A172 (cell line): ENCODE data around the gene PRAMEF2.

- RAMPAGE, long total RNA = no peak
Observed at GRCh38 chr1:12293369-12293957, 63.6 kb downstream of the VPS13D start.

DNA sequence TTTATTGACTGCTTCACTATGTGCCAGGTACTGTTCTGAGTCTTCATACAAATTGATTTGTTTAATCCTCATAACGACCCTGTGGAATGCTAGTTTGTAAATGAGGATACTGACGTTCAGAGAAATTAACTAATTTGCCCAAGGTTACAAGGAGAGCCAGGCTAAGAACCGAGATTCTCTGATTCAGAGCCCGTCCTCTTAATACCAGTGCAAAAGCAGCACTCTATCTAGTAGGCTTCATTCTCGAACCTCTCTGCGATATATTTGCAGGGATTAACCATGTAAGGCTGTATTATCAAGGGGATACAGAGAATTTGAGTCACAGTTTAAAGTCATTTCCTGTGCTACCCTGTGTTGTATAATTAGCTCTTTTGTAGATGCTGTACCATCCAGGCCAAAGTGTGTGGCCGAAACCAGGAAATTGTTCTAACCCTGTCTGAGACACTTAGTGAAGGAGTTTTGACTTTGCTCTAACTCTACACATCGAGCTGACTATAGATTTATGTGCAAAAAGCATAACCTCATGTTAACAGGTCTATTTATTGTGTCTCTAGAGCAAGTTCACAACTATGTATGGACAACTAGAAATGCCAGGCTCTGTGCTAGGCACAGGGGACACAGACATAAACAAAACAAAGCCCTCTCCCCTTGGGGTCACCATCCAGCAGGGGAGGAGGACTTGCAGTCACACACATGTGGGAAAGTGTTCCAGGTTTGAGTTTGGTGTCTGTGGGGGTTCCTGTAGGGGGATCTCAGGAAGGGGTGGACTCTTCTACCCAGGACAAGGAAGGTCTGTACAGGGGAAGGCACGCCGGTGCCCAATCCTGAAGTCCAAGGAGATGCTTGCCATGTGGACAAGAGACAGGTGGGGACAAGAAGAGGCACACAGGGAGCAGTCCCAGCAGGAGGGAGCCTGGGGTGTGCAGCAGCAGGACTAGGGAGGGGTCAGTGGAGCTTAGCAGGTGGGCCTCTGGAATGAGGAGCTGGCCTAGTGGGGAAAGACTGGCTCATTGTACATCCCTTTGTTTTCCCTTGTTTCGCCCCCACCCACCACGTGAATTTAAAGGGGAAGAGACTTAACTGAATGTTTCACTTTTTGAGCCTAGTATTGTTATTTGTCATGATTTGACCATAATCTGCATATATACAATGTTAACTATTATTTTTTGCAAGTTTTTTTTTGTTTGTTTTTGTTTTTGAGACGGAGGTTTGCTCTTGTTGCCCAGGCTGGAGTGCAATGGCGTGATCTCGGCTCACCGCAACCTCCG is 182.1 kb downstream of the DHRS3 start:
- RAMPAGE, long total RNA = no peak

DNA sequence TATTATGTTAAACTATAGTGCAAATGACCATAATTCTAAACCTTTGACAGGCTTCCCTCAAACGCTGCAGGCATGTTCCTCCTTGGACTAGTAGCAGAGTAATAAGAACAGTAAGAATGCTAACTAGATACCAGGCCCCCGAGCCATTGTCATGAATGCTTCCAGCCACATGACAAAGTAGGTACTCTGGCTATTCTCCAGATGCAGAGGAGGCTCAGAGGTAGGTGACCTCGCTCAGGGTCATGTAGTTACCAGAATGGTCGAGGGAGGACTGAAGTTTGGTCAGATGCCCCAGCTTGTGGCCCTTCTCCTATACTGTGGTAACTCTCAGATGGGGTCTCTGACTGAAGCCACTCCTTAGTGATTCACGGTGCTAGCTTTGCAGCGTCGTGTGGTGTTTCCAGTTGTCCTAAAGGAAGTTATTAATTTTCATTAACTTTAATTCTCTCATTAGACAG is 164.0 kb downstream of the DHRS3 start:
- RAMPAGE, long total RNA = no peak

DNA sequence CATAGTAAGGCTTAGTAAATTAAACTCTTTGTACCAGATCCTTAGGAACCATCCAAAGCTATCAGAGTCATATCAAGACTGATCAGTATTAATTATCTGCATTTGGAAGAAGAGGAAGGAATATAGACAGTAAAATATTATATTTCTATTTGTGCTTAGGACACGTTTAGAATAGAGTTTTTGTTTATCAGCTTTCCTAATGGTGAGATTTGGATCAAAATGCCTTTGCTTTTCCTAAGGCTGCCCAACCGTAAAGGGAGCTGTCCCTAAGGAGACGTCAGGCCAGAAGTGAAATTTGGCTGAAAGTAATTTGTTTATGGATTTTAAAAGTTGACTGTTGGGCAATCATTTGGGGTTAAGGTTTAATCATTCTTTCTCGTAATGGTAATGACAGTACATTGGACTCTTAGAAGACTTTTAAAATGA is 160.5 kb downstream of the DHRS3 start:
- RAMPAGE, long total RNA = no peak

GRCh38 chr1:12473202-12474043 is 144.6 kb downstream of the DHRS3 start:
- RAMPAGE, long total RNA = no peak

- RAMPAGE, long total RNA = no peak
Observed at GRCh38 chr1:12476028-12476445, 142.0 kb downstream of the DHRS3 start.

GRCh38 chr1:12512155-12512500 is 105.9 kb downstream of the DHRS3 start:
- RAMPAGE, long total RNA = no peak

DNA sequence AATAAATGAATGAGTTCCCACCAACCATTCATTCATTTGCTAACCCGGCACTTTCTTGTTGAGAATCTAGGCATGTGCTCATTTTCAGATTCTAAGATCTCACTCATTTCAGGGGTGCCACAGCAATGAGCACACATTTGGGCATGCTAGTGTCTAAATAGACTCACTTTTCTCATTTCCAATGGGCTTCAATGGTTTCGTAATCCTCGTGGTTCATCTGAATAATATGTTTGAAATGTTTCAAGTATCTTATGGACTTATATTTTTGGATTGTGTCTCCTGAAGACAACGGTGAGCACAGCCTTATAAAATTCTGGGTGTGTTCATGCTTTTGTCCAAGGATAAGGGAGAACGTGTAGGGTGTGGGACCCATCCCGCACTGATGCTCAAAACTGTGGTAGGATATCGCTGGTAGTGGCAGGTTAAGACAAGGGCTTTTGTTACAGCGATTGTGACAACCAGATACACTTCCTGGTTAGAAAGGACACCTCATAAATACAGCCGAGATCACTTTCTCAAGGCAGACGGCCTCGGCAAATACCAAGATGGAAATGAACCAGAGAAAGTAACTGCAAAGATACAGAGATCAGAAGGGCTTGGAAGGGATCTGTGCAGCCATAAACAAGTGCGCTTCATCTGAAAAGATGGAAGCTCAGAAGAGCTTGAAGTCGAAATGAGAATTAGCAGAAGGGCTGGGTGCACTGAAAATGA is 7.3 kb downstream of the DHRS3 start:
- RAMPAGE, long total RNA = no peak

GRCh38 chr1:12613003-12613791 is 4.8 kb downstream of the DHRS3 start:
- RAMPAGE, long total RNA = no peak

GRCh38 chr1:12614982-12615195 is 3.1 kb downstream of the DHRS3 start:
- RAMPAGE, long total RNA = no peak

GRCh38 chr1:12616493-12617105 is 1.4 kb downstream of the DHRS3 start:
- RAMPAGE, long total RNA = no peak

GRCh38 chr1:12856852-12857276 is at the start of gene PRAMEF2:
Gene PRAMEF2 (plus strand): TSS chr1:12857086.
- RAMPAGE, long total RNA = no peak

DNA sequence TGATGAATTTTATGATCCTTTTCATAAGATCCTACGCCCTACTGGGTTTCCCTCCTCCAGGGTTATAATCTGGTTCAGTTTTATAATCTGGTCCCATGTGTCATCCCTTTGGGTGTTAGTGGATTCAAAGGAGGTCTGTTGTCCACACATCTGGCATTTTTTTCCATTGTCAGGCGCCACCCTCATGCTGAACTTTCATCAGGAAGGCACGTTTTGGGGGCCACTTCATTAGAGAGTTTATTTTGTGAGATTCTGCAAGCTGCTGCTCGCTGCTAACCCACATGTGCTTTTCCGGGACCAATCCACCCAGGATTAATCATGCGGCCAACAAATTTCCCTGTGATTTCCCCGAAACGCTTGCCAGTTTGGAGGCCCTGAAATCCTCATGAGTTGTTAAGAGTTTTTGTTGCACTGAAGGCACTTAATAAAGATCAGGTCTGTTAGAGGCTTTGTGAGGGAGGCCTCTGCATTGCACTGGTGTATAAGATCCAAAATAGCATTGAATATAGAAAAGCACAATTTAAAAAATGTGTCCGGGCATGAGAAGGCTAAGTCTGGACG is 2.3 kb downstream of the PDPN start:
- RAMPAGE, long total RNA = no peak

DNA sequence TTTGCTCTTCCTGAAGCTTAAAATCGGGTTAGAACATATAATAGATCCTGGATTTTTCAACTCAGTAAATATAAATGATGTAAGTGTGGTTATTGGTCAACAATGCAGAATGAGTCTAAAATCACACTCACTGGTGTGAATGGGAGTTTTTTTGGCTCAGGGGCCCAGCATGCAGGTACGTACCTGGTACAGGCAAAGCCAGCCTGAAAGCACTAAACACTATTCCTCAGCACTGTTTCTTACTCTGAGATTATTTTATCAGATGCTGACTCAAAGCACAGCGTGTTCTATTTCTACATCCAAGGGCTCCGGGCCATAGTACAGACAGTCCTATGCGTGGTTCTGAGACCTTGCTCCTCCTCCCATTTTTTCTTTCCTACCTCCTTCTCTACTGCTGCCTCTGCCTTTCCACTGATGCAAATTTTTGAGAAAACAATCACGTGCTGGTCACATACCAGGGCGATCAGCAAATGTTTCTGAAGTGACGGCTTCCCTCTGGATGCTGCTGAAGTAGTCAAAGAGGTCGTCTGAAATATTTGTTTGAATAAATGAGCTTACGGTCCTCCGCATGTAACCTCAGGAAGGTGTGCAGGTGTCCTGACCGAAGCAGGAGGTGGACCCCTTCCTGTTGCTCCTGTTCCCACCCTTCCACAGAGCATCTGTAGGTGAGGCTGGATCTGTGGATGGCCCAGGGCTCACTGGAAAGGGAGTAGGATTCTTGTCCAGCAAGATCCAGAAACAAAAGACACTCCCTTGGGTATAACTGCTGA is 36.3 kb downstream of the PDPN start:
- RAMPAGE, long total RNA = no peak

DNA sequence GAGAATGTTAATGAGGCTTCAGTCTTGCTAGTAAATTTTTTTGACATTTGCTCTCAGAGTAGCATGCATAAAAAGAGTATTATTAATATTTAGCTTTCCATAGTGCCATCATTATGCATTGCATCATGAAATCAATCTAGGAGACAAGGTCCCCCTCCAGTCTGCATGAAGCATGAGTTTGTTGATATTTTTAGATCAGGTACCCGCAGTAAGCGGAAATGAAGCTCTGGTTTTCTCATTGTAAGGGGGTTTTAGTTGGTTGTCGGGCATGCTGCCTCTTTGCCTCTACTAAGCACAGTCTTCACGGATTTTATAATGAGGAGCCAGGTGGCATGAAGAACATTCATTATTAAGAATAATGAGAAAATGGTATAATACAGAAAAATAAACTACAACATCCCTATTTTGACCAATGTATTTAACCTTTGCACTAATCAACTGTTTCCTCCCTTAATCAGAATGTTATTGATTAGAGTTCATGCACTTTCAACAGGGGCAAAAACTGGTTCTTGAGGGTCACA is 12.6 kb upstream of the PRDM2 start:
- RAMPAGE, long total RNA = no peak

DNA sequence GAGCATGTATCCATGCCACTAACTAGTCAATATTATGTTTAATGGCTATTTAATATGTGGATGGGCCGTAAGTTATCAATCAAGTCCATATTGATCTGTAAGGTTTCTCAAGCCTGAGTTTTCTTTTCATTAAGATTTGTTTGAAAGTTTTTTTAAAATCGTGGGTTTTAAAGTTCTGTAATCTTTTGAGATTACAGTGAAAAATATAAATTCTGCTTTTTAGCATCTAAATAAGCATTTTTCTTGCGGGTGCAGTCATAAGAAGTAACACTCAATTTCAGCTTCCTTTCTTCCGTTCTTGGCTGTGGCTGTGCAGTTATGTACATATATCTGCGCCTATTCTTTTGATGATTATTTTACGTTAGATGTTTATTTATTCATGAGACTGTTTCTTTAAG is 2.3 kb downstream of the PRDM2 start:
- RAMPAGE, long total RNA = no peak

GRCh38 chr1:13731972-13732198 is 31.9 kb downstream of the PRDM2 start:
- RAMPAGE, long total RNA = no peak

DNA sequence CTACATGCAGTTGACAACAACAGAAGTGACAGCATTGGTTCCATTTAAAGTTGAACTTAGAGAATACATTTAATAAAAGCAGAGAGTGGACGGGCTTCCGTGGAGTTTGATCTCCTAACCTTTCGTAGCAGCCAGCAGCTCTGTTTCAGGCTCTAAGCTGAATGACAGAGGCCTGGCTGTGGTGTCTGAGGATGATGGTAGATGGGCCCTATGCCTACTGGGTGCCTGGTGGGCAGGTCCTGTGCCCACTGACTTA is 54.5 kb downstream of the PRDM2 start:
- RAMPAGE, long total RNA = no peak

DNA sequence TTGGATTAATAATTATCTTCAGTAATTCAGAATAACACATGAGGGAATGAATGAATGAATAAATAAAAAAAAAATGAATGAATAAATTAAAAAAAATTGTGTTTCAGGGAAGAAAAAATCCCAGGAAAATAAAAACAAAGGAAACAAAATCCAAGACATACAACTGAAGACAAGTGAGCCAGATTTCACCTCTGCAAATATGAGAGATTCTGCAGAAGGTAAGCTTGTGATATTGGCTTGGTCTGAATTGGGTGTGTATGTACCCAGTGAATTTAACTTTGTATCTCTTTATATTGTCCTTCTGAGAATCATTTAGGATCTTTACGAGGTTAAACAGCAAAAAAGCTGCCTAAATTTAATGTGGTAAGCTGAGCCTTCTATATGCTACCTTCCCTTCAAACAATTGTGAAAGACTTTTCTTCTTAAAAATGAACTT is 73.0 kb downstream of the PRDM2 start:
- RAMPAGE, long total RNA = no peak

- RAMPAGE, long total RNA = no peak
Observed at GRCh38 chr1:13778161-13778939, 78.4 kb downstream of the PRDM2 start.